Progenitor cell of endocrine pancreas (in vitro differentiated cells): ENCODE data around the gene ATG7.

GRCh38 chr3:11155328-11155809 lies 1.1 kb downstream of the HRH1 start:
- PRO-cap, result no peak

DNA sequence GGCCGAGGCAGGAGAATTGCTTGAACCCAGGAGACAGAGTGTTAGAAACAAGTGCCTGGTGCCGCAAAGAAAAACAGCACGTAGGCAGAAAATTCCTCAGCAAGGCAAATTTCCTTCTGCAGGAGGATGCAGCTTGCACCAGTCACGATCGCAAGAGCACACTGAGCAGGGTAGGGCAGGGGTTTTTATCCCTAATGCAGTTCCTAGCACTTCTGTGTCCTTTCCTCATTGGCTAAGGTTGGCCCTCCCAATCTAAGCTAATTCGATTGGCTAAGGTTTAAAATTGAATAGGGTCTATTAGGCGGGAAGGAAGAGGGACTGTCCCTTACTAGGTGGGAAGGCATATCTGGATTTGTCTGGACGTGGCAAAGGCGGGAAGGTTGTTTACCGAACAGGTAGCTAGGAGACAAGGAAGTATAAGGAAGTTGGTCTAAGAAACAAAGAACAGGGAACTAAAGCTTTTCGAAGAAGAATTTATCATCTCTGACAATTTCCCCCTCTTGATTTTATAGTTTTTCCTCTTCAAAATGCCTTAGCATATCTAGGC lies 24.9 kb upstream of the ATG7 start:
- PRO-cap, result no peak

GRCh38 chr3:11271861-11272918 lies at the start of gene ATG7:
Gene ATG7 (plus strand): TSS chr3:11272397.
- PRO-cap, result bidirectional peak, plus-strand start at chr3:11272397, minus-strand start at chr3:11272223; bidirectional peak, plus-strand start at chr3:11272686, minus-strand start at chr3:11272659

DNA sequence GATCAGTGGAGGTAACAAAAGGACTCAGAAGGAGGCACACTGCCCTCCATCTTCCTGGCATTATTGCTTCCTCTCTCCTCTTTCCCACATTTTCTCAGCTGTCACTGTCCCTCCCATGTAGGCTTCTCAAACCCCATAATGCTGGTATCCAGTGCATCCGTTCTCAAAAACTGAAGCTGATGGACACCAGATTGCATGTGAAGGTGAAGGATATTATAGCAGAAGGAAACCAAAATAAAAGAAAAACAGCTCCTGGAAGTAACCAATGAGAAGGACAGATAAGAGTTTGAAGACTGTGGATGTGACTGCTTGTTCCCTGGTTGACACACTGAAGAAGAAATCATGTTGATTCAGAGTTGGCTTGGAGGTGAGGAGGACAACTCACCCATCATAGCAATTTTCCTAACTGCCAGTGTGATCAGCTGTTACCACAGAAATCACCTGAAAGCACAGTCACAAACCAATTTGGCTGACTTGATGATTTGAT lies 9.9 kb downstream of the ATG7 start:
- PRO-cap, result no peak

GRCh38 chr3:11300840-11301306 lies 28.7 kb downstream of the ATG7 start:
- PRO-cap, result no peak

DNA sequence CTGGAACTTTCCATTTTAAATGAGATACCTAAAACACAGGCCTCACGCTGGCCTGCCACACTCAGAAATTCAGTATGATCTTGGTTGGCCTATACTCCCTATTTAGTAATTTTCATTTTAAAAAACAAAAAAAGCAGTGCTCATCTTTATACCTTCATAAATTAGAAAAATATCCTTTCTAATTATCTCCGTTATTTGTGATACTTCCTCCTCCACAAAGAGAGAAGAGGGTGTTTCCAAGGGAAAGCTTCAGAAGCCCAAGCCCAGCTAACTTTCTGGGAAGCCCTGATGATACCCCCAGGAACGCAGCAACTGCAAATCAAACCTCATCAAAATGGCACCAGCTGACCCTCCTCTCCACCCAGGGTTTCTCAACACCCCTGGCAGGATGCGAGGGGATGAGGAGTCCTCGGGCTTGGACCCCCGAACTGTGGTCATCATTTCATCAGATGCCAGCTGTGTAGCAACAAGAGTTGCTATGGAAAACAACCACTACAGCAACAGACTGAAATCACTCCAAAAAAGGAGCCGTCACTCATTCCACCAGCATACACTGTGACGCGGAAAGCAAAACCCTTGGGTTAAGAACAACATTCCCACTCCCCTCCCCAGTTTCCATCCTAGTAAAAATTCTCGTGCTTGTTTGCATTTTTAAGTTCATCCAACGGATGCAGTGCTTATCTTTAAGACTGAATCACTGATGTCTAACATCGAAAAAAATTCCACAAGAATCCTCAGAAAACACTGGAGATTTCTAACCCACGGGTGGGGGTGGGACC lies 40.2 kb downstream of the VGLL4 start:
- PRO-cap, result no peak

DNA sequence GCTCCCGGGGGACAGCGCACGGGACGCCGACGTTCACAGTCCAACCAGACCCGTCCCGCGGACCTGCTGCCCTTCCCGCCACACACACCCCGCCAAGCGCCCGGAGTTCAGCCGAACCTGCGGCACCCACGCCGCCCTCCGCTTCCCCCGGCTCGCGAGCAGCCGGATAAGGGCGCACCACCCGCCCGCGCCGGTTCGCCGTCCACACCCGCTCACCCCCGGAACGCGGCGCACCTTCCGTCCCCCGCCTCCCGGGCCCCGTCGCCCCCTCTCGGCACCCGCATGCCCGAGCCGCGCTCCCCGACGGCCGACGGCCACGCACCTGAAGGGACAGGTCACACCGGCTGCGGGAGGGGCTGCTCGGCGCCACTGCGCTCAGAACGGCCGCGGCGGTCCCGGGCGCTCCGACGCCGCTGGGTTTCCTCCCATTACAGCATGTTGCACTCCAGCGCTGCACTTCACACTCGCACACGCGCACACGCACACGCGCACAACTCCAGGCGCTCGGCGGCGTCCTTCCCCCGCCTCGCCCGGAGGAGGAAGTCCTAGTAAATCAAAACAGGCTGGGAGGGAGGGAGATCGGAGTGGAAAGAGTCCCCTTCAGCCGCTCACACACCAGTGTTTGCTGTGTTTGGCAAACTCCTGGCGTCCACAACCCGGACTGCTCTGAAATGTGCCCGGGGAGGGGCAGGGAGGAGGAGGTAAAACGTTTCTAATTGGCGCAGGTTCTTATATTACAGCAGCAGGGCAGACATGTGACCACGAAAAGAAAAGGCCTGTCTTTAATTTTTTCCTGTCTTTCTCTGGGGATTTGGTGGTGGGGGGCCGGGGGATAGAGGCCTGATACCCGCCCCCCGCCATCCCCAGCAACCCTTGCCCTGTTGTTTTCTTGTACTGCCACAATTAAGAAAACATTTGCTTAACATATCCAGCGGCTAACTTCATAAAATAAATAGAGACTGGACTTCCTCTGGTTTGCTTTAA lies 76.6 kb upstream of the VGLL4 start:
- PRO-cap, result bidirectional peak, plus-strand start at position 556 of the sequence, minus-strand start at position 675 of the sequence

DNA sequence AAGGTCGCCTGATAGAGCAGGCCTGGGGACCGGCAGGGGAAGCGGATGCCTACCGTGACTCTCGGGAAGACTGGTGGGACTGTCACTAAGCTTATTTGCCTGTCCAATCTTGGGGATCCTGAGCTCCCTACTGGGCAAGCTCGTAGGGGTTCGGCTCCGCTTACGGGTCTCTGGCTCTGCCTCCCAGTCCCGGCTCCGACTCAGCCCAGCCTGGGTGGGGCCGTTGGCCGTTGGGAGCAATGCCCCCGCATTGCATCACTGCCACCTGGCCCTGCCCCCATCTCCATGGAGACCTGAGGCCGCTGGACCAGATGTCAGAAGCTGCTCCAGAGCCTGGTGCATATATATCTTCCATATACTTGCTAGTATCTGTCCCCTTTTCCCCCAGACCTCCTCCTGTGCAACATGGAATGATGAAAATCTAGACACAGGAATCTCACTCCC lies 64.6 kb upstream of the TAMM41 start:
- PRO-cap, result no peak

DNA sequence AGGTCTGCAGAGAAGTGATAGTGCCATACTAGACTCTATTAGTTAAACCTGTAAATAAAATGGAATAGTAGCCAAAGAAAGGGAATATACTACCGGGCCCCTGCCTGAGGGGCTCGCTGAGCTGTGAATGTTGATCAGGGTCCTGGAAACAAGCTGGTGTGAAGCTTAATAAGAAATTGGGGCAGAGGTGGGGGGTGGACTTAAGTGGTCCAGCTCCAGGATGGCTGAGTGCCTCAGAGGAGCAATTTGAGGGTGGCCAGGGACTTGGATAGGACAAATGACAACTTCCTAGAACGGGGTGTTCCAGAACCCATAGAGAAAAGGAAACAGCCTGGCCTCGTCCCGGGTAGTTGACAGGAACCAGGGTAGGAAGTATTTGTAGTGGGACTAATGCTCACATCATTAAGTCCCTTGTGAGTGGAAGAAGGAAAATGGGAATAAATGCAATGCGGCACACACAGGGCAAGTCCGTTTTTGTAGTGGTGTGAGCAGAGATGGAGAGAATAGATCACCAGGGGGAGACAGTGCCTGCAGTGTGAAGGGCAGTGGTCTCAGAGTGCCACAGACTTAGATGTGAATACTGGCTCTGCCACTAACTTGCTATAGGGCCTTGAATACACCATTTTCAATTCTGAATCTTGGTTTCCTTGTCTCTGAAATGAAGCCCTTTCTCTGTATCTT lies 19.7 kb downstream of the TIMP4 start:
- PRO-cap, result no peak

GRCh38 chr3:12148109-12148777 lies 10.5 kb downstream of the TIMP4 start:
- PRO-cap, result no peak

DNA sequence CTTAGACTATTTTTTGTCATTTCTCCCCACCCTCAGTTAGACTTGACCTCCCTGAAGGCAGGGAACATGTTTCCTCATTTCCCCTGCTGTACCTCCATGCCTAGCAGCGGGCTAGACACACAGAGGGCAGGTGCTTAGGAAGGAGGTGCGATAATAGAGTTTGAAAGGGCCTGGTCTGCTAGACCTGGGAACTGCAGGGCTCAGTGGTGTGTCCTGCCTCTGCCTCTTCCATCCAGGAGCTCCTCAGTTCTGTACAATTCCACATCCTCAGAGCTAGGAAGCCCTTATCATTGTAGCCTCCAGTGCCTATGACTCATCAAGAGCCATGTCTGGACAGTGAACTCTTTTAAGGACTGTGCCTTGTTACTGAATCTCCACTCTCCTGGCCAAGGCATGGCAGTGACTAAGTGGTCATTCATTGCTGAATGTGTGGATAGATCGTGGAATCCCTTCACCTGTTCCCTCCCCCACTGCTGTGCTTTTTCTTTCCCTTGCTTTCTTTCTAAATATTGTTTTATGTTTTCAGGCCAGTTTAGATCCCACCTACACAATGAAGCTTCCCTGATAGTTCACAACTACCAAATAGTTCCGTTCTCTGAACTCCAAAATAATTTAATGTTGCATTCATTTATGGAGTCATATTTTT lies 2.9 kb downstream of the TIMP4 start:
- PRO-cap, result no peak

DNA sequence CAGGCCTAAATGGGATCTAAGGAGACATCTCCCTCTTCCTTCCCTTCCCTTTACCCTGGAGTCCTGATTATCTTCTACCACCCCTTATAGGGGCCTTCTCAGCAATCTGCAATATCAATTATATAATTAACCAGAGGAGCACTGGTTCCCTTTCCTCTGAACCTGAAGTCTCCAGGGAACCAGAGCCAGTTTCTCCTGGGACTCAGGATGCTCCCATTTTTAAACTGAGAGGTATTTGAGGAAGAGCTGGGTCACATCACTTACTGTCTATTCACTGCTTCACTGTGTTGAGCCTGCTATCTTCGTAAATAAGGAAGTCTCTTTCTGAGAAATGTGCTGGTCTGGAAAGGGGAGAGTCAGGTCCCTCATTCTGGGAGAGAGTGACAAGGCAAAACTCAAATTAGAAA lies 11.3 kb upstream of the TIMP4 start:
- PRO-cap, result no peak

DNA sequence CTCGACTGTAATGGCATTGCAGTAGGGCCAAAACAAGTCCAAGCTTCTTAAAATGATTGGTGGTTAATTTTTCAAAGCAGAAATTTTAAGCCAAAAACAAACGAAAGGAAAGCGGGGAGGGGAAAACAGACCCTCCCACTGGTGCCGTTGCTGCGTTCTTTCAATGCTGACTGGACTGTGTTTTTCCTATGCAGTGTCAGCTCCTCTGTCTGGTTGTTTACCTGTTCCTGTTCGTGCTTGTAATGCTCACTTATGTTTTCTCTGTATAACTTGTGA lies 24.6 kb upstream of the TIMP4 start:
- PRO-cap, result no peak

DNA sequence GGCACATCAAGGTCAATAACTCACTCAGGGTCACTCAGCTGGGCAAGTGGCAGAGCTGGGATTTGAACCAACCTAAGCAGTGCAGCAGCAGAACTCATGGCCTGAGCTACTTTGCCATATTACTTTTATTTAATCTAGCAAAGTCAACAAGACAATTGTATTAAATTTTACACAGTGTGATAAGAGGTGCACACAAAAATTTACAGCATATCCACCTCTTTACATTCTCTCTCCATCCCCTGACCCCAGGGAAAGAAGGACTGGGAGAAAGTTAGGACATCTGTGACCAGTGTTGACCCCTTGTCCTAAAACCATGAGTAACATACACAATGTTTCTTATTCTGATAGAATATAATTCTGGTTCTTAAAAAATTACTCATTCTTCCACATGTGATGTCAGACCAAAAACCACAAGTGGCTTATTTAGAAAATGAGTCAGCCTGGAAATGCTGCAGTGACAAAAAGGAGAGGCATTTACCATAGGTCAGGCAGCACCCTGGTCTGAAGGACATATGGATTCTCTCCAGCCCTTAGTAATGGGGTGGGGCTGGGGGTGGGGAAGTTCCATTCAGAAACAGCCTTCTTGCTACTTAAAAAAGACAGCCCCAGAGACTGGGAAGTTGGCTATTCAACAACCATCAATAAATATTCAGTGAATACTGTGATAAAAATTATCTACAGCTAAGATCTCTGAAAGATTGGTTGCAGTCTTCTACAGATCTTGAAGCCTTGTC lies 34.7 kb upstream of the TIMP4 start:
- PRO-cap, result no peak

DNA sequence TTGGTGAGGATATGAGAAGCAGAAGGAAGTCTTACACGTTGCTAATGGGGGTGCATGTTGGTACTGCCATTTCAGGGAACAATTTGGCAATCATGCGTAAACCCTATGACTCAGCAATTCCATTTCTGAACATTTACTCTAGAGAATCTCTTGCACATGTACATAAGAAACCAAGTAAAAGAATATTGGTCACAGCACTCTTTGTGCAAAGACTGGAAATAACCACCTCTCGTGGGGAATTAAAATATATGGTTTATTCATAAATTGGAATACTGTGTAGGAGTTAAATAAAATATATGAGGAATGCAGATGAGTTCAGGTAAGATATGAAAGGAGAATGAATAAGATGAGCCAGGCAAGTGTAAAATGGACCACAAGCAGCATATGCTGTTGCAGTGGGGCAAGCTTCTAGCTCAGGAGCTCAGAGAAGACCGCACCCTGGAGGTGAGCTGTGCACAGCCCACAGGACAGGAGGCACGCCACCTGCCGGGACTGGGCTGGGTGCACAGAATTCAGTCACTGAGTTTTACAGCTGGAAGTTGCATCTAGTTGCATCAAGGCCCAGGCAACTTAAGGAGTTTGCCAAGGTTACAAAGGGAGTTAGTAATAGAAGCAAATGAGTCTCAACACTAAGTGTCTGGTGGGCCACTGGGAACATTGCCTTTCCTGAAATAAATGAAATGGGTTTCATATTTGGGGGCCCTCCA lies 35.8 kb upstream of the TIMP4 start:
- PRO-cap, result no peak

GRCh38 chr3:12481383-12481822 lies 2.9 kb upstream of the TSEN2 start:
- PRO-cap, result no peak

DNA sequence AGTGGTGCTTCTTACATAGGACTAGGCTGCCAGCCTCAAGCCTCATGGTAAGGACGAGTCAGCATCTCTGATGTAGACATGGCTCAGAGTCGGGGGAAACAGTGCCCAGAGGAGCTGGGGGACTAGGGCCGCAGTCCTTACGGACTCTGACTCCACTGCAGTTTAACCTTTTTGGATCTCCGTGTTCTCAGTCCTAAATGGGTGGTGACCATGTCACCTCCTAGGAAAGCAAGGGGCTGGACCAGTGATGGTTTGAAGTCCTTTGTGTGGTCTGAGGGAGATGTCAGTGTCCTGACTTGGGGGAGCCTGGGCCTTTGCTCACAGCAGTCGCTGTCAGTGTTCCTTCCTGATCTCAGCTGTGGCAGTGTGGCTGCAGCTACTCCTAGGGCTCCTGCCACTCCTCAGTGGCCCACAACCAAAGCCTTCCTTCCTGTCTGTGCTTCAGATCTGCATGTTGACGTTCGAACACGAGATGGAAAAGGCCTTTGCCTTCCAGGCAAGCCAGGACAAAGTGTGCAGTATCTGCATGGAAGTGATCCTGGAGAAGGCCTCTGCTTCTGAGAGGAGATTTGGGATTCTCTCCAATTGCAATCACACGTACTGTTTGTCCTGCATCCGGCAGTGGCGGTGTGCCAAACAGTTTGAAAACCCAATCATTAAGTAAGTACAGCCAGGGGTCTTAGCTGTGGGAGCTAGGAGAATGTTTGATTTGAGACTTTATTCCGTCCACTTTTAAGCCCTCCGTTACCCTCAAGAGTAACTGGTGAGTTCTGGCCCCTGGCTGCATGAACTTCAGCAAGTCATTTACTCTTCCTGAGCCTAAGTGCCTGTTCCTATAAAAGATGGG lies 17.7 kb downstream of the MKRN2 start:
- PRO-cap, result no peak

- PRO-cap, result no peak
Observed at GRCh38 chr3:12579568-12580099, 22.7 kb downstream of the MKRN2 start.

DNA sequence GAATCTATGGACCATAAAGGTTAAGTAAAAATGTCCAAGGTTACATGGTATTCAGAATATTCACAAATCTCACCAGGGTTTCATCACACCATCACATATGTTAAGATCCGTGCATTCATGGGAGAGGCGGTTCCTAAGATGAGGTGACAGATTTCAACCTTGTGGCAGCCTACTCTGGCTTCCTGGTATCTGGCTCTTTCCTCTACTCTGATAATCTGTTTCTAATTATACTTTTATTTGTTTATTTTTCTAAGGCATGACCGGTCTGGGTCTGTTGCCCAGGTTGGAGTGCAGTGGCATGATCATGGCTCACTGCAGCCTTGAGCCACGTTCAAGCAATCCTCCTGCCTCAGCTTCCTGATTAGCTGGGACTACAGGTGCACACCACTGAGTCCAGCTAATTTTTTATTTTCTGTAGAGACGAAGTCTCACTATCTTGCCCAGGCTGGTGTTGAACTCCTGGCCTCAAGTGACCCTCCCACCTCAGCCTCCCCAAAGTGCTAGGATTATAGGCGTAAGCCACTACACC lies 34.3 kb downstream of the RAF1 start:
- PRO-cap, result no peak

- PRO-cap, result no peak
Observed at GRCh38 chr3:12753428-12753994, 5.5 kb downstream of the TMEM40 start.